ENCODE measurements around a stretch of chr7.

DNA sequence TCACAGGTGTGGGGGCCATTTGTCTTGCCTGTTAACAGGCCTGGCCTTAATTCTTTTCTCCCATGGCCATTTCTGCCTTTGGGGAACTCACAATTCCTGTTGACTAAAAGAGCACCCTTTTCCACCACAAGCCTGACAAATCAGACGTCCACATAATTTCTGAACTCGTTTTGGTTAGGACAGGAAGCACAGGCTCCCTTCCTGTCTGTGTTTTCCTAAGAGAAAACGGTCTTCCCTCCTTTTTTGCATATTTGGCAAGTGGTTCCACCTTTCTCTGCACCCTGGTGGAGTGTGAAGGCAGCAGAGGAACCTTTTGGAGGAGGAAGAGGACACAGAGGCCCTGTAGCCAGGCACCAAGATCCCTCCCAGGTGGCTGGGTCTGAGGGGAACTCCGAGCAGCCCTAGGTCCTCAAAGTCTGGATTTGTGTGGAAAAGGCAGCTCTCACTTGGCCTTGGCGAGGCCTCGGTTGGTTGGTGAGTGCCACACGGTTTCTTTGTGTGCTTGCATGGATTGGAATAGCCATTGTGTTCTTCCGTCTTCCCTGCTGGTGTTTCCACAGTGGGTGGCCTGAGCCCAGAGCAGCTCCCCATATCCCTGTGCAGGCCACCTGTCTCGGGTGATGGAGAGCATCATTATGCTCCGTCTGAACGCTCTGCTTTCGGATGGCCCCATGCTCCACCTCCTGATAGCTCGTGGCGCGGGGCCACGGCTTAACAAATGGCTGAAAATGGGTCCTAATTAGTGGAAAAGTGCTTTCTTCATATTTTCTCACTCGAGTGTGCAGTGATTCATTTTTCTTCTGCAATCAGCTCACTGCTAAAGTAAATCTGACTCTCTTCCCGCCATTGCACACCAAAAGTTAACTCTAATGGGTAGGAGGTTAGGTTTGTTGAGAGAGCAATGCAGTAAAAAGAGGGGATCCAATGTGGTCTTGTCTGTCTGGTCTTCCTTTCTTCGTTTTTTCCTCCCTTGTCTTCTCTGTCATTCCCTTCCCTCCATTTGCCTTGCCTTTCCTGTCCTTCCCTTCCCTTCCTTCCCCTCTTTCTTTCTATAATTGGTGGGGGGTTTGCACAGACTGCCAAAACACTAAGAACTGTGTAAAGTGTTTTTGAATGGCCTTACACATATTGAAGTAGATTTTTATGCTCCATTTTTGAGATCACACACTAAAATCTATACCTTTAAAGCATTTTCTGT lies 4.3 kb downstream of the IKZF1 start:
- PRO-cap: no peak

DNA sequence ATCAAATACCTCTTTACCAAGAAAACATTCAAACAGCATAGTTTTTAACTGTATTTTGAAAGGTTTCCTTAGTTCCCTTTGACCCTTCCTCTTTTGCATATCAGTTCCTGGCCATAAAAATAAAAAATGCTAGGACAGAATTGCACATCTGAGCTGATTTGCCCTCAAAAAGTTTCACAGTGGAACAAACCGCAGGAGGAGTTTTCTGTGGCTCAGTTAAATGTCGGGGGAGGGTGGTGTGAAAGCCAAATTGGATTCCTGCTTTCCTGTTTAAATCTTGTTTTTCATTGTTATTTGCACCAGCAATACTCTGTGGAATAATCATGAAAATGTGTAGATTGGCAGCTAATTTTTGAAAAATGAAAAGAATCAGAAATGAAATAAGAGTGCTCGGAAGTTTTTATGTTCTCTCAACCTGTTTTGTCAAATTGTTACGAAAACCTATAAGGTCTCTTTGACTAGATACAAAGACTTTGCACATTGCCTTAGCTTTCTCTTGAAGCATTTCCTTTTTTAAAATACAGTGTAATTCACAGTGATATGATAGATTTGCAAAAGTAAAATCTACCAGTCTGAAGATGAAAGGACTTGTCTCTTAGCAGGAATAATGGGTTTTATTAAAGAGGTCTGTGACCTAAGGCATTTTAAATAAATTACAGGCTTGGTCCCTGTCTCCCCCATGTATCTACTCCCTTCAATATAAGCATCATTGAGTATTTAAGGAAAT lies 8.3 kb downstream of the IKZF1 start:
- PRO-cap: no peak

DNA sequence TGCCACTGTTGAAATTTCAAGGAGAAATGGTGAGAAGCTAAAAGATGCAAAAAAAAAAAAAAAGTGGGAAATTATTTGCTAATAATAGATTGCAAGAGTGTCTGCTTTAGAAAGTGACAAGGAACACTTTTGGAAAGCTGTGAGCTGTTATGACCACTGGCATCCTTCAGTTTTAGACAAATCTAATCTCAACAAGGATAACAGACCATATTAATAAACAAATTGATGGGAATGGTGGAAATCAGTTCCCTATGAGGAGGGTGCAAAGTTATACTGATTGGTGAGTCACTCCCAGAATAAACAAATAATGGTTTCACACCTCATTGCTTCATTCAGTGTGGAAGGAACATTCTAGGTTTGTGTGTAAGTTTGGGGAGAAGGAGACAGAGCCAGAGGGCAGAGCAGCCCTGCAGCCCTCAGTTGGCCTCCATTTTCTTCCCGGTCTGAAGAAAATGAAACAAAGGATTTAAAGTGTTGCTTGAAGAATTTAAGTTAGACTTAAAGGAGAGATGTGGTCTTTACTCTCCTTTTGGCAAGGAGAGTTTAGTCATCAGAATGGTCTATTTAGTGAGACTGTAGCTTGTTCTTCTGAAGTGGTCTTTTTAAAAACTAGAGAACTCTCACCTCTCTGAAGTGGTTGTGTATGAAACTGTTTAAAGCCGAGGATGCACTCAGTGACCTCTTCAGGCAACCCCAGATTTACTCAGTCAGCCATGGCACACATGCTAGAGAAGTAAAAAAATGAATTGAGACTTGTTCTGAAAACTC lies 27.1 kb downstream of the IKZF1 start:
- PRO-cap: no peak

DNA sequence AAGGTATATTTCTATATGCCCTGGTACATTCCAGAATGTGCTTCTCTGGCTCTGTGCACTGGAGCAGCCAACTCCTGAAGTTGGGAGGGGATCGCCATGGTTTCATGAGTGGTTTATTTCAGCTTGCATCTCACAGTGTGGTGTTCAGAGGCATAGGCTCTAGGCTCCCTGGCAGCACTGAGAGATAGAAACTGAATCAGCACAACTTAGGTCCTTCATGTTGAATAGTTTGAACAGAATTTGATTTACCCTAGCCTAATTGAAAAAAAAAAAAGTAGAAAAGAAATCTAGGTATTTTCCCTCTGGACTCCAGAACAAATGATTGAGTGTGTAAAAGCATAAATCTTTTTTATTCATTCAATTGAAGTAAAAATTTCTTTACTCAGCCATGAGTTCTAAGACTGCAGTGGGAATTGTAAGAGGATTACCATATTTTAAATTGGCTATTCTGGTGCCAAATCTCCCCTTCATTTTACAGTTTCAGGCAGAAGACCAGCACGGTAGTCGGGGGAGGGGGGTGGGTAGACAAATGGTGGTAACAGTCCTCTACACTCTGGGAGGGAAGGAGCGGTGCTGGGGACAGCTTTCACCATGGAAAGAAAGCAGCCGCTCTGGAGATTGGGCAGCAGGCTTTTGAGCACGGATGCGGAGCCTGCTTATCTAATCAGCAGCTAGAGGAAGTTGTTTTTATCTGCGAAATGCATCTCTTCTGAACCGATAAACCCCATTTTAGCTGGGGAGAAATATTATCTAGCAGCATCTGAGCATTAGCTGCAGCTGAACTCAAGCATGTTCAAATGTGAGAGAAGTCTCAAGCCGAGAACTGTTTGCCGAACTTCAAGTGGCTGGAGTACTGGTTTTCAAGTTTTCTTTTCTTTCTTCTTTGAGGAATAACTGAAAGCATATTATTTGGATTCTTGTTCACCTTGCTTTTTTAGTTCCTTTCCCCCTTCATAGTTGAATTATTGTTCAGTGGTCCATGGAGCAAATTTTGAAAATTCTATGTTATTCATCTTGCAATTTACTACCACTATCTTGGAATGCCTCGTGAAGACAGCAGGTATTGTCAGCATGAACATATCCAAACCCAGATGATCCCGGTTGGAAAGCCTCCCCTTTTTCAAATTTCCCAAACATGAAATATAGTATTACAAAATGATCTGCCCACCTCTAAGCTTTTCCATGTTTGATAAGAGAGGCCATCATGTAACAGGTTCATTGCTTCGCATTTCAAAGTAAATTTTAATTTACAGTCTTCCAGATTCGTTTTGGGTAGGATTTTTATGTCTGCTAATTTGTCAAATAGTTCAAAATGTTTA lies 28.8 kb downstream of the IKZF1 start:
- PRO-cap: no peak

- PRO-cap: no peak
These were observed 47.8 kb downstream of the IKZF1 start for GRCh38 chr7:50352261-50352800.

GRCh38 chr7:50357872-50358641 lies 53.5 kb downstream of the IKZF1 start:
- PRO-cap: no peak

- PRO-cap: no peak
These were observed 46.8 kb upstream of the FIGNL1 start for GRCh38 chr7:50496961-50497375.

DNA sequence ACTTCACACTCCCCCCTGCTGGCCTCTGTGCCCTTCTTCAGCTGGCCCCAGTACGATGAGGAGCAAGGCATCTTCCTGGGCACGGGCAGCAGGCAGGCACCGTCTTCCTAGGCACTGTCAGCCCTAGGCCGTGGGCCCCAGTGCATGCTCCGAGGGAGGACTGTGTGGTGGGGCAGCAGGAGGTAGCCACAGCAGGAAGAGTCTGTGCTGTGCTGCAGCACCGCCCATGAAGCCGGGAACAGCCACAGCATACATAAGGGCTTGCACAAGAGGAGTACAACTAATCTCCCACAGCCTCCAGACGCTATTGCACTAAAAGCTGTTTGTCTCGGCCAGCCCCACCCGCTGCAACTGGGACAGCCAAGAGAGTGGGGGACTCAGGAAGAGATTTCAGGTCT lies 87.9 kb upstream of the DDC start:
- PRO-cap: bidirectional peak, plus-strand start at position 283 of the sequence, minus-strand start at position 204 of the sequence

GRCh38 chr7:50658521-50659154 lies 93.4 kb upstream of the DDC start:
- PRO-cap: no peak

GRCh38 chr7:50683951-50684410 lies 98.7 kb downstream of the GRB10 start:
- PRO-cap: no peak

DNA sequence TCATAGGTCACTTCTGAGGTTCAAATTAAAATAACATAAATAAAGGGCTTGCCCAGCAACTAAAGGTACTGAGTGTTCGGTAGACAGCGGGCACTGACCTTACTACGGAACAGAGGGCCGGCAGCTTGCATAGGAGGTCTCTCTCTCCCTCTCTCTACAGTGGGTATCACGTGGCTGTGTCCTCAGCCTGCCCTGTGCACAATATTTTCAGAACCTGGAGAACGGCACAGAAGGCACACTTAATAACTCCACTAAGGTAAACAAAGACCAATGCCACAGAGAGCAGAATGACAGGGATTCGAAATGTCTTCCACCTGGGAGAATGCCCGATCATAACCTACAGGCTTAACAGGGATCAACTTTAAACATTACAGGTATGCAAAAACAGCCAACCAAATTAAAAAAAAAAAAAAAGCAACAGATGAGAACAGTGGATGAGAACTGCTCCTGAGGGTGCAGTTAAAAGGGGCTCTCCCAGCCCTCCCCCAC lies 71.9 kb downstream of the GRB10 start:
- PRO-cap: no peak

DNA sequence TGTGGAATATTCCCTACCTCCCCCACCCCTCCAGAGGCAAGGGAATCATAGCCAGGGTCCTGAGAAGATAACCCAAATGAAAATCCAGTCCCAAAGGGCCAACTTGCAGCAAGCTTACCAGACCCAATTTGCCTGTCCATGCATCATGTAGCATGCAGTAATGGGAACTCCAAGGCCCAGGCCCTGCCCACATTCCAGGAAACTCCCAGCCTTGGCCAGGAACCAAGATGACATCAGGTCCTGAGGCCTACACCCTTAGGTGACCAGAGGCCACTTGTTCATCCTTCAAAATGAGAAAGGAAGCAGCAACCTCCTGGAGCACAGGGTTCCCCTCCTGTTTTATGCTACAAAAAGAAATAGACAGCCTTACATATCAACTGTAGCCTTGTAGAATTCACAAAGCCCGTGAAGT lies 30.1 kb upstream of the GRB10 start:
- PRO-cap: no peak

GRCh38 chr7:51263546-51264196 lies 52.9 kb downstream of the COBL start:
- PRO-cap: unidirectional peak, plus-strand start at chr7:51264066

DNA sequence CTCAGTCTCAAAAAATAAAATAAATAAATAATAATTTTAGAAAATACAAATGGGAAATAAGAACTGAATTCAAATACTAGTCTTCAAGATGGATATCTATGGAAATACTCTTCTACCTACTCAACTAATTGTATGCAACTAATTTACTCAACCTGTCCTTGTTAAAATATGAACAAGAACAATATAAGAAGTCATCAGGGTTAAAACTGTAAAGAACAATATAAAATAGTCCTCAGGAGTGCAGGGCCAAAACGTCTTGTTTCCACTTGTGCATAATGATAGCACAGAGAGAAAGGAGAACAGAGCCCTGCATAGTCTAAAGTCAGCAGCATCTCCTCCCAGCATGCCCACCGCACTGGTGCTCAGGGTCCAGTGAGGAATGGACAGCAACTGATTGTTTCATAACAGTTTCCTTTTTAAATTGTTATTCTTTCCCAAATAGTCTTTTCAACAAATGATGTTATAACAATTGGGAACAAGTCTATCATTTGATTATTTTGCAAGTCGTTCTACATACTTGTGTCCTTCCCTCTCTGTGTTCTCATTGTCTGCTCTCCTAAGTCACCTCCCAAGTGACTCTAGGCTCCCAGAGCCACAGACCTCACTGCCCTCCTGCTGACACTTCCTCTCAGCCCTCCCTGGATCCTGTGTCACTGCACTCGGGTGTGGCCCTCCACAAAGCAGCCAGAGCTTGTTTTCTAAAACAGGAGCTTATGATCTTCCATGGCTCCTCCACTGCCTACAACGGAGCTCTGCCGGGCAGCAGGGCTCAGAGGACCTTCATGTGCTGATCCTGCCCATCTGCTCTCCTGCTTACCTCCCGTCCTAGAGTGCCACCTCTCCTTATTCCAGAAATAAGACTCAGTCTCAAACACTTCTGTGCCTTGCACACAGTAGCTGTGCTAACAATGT lies 27.6 kb downstream of the COBL start:
- PRO-cap: no peak

DNA sequence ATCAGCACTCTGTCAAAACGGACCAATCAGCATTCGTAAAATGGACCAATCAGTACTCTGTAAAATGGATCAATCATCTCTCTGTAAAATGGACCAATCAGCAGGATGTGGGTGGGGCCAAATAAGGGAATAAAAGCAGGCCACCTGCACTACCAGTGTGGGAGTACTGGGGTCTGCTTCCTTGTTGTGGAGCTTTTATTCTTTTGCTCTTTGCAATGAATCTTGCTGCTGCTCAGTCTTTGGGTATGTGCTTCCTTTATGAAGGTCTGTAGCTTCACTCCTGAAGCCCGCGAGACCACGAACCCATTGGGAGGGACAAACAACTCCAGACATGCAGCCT lies 17.9 kb upstream of the POM121L12 start:
- PRO-cap: no peak

DNA sequence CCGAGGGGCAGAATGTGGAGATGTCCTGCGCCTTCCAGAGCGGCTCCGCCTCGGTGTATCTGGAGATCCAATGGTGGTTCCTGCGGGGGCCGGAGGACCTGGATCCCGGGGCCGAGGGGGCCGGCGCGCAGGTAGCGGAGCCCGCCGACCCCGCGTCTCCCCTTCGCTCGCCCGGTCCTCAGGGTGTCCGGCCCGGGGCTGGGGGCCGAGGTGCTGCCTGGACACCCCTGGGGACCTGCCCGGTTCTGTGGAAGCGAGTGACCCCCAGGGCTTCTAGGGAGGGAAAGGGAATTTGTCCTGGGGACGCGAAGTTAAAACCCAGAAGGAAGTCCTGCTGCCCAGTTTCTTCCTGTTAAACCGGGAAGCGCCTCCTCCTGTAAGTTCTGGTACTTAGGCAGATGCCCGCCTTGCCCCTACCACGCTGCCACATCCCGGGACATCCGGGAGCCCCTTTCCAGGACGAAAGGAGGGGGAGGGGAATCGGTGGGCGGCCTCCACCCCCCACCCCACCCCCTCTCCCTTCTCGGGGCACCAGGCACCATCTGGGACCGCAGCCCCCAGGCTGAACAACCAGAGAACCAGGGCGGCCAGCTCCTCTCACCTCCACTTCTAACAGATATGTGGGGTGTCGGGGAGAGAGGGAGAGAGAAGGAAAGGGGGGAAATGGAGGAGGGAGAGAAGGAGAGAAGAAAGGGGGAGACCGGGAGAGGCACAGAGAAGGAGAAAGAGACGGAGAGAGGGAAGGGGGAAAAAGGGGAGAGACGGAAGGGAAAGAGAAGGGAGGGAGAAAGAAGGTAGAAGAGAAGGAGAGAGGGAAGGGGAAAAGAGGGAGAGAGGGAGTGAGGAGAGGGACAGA lies 2.7 kb downstream of the VSTM2A start:
- PRO-cap: no peak

DNA sequence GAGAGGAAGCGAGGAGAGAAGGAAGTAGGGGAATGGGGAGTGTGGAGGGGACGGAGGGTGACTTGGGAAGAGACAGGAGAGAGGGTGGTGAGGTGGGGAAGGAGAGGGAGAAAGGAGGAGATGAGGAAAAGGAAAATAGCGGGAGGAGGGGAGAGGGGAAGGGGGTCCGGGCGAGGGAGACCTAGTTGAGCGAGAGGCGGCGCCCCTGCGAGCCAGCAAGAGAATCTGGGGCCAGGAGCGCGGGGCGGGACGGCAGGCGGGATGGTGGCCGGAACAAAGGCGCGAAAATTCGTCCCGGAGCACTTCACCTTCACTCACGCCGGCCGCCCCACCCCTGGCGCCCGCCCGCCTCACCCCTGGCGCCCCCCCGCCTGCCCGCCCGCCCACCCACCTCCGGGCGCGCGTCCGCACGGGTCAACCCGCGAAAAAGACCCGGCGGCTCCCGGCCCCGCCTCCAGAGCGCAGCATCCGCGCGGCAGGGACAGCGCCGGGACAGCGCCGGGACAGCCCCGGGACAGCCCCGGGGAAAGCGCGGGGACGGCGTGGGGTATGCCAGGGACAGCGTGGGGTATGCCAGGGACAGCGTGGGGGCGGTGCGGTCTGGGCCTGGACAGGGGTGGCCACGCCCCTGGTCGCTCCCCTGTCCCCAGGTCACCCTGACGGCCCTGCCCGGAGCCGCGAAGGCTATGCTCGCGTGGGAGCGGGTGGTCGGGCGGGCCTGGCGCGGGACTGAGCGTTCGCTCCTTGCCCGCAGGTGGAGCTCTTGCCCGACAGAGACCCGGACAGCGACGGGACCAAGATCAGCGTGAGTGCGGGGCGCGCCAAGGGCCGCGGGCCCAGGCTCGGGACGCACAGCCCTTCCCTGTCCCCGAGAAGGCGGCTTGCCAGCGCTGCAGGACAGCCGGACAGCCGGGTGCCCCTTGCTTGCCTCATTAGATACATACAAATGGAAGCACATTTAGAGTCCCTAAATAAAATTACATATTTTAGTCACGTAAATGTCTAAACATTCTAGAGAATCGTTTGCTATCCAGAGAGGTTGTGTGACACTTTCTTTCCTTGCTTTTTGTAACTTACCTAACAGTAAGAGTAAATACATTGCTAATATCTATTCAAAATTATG lies 4.4 kb downstream of the VSTM2A start:
- PRO-cap: no peak

GRCh38 chr7:55017489-55018087 lies 1.2 kb upstream of the EGFR start:
- PRO-cap: no peak

DNA sequence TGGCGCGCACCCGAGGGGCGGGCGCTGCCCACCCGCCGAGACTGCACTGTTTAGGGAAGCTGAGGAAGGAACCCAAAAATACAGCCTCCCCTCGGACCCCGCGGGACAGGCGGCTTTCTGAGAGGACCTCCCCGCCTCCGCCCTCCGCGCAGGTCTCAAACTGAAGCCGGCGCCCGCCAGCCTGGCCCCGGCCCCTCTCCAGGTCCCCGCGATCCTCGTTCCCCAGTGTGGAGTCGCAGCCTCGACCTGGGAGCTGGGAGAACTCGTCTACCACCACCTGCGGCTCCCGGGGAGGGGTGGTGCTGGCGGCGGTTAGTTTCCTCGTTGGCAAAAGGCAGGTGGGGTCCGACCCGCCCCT lies 952 bp downstream of the EGFR start:
- PRO-cap: no peak

DNA sequence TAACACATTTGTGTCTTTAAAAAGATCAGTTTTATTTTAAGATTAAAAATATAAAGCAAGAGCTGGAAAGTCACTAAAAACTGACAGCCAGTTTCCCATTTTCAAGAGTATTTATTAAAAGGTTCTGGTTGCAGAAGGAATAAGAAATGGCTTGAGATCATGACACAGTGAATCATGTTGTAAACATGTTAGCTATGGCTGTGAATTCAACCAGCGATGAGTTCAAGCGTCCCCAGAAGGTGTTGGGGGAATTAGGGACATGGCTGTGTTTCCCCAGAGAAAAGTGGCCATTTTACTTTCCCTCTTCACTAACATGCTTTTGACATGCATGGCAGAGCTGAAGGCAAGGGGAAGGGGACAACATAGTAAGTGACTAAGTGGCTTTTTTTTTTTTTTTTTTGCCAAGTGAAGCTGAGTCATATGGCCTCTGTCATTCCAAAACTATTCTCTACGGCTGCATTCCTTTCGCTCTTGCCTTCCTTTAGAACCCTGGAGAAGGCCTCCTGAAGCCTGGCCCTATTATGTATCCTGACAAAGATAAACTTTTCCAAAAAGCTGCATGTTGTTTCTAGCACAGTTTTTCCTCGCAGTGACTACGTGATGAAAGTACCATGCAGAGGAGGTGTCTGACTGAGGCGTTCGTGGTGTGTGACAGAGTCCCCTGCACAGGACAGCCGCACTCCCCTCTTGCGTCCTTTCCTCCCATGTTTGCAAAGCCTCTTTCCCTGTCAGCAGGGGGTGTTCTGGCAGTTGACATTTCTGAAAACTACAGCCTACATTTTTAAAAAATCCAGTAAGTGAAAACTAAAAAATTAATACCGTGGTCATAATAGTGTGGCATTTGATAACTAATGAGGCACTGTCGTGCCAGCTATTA lies 46.9 kb downstream of the EGFR start:
- PRO-cap: no peak

All from jejunum (tissue), 1 donor.